ENCODE data around the genes ZFPL1, SCYL1, LTBP3 and OVOL1.

- RRBS = no CpG with 5 or more reads among the region's 12 CpGs
Observed at GRCh38 chr11:64933470-64934137, 2.1 kb downstream of the GPHA2 start.

- RRBS = no CpG with 5 or more reads among the region's 25 CpGs
Observed at GRCh38 chr11:65013116-65013942, 631 bp upstream of the ARL2 start.

GRCh38 chr11:65043733-65044403, 2.9 kb downstream of the SAC3D1 start:
- RRBS = no CpG with 5 or more reads among the region's 18 CpGs

- RRBS = 1% methylated on average over 25 of the region's 90 CpGs
Observed at GRCh38 chr11:65083717-65084868, at the start of gene ZFPL1. Gene ZFPL1 (plus strand): TSS chr11:65084222.

GRCh38 chr11:65108460-65109233, 3.0 kb upstream of the TM7SF2 start:
- RRBS = 95% methylated on average over 17 of the region's 39 CpGs

- RRBS = no CpG with 5 or more reads among the region's 46 CpGs
Observed at GRCh38 chr11:65183450-65184698, 2.1 kb downstream of the CAPN1 start.

DNA sequence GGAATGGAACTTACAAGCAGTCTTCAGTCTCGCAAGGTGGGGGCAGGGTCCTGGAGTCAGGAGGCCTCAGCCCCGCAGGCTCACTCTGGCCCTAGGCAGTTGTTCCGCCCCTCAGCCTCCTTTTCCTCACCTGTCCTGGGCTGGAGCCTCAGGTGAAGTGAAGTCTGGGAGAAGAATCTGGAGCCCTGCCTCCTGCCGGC, 7.9 kb downstream of the FRMD8 start:
- RRBS = no CpG with 5 or more reads among the region's 4 CpGs

- RRBS = no CpG with 5 or more reads among the region's 8 CpGs
Observed at GRCh38 chr11:65425796-65426575, 39.5 kb downstream of the FRMD8 start.

DNA sequence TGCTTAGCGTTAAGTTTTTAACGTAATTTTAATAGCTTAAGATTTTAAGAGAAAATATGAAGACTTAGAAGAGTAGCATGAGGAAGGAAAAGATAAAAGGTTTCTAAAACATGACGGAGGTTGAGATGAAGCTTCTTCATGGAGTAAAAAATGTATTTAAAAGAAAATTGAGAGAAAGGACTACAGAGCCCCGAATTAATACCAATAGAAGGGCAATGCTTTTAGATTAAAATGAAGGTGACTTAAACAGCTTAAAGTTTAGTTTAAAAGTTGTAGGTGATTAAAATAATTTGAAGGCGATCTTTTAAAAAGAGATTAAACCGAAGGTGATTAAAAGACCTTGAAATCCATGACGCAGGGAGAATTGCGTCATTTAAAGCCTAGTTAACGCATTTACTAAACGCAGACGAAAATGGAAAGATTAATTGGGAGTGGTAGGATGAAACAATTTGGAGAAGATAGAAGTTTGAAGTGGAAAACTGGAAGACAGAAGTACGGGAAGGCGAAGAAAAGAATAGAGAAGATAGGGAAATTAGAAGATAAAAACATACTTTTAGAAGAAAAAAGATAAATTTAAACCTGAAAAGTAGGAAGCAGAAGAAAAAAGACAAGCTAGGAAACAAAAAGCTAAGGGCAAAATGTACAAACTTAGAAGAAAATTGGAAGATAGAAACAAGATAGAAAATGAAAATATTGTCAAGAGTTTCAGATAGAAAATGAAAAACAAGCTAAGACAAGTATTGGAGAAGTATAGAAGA, 25.5 kb upstream of the SCYL1 start:
- RRBS = no CpG with 5 or more reads among the region's 13 CpGs

DNA sequence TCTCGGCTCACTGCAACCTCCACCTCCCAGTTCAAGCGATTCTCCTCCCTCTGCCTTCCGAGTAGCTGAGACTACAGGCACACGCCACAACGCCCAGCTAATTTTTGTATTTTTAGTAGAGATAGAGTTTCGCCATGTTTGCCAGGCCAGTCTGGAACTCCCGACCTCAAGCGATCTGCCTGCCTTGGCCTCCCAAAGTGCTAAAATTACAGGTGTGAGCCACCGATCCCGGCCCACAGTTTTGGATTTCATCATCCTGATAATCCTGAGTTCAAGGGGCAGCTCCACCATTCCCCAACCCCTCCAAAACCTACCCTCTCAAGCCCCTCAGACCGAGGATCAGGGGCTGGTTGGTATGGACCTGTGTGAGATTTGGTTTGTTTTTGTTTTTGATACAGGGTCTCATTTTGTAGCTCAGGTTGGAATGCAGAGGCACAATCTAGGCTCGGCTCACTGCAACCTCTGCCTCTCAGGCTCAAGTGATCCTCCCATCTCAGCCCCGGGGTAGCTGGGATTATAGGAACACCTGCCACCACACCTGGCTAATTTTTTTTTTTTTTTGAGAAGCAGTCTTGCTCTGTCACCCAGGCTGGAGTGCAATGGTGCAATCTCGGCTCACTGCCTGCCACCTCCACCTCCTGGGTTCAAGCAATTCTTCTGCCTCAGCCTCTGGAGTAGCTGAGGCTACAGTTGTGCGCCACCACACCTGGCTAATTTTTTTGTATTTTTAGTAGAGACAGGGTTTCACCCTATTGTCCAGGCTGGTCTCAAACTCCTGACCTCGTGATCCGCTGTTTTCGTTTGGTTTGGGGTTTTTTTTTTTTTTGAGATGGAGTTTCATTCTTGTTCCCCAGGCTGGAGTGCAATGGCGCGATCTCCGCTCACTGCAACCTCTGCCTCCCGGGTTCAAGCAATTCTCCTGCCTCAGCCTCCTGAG, 15.4 kb upstream of the SCYL1 start:
- RRBS = no CpG with 5 or more reads among the region's 22 CpGs

DNA sequence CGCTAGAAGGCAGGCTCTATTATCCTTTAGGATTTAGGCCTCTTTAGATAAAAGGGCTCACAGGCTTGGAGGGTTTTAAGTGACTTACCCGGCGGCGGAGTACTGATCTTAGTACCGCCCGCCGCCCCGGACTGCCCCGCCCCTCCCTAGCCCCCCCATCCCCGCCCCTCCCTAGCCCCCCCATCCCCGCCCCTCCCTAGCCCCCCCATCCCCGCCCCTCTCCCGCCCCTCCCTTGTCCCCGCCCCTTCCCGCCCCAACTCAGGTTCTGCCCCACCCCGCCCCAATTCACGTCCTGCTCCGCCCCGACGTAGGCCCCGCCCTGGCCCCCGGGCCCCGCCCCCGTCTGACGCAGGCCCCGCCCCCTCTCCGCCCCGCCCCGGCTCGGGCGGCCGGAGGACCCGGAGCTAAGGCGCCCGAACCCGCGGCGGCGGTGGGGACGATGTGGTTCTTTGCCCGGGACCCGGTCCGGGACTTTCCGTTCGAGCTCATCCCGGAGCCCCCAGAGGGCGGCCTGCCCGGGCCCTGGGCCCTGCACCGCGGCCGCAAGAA, at the start of gene SCYL1:
Gene SCYL1, plus strand, starts transcription at position 370 of the 550 bp plus-strand sequence.
- RRBS = 1% methylated on average over 17 of the region's 51 CpGs

GRCh38 chr11:65538419-65538898, 13.6 kb downstream of the SCYL1 start:
- RRBS = 86% methylated on average over 12 of the region's 33 CpGs

GRCh38 chr11:65544803-65545290, 13.3 kb downstream of the LTBP3 start:
- RRBS = no CpG with 5 or more reads among the region's 5 CpGs

GRCh38 chr11:65558056-65558822, at the start of gene LTBP3:
Gene LTBP3 (minus strand): TSS chr11:65558359.
- RRBS = 5% methylated on average over 31 of the region's 72 CpGs

- RRBS = 29% methylated on average over 8 of the region's 33 CpGs
Observed at GRCh38 chr11:65612933-65613629, 940 bp downstream of the MAP3K11 start.

DNA sequence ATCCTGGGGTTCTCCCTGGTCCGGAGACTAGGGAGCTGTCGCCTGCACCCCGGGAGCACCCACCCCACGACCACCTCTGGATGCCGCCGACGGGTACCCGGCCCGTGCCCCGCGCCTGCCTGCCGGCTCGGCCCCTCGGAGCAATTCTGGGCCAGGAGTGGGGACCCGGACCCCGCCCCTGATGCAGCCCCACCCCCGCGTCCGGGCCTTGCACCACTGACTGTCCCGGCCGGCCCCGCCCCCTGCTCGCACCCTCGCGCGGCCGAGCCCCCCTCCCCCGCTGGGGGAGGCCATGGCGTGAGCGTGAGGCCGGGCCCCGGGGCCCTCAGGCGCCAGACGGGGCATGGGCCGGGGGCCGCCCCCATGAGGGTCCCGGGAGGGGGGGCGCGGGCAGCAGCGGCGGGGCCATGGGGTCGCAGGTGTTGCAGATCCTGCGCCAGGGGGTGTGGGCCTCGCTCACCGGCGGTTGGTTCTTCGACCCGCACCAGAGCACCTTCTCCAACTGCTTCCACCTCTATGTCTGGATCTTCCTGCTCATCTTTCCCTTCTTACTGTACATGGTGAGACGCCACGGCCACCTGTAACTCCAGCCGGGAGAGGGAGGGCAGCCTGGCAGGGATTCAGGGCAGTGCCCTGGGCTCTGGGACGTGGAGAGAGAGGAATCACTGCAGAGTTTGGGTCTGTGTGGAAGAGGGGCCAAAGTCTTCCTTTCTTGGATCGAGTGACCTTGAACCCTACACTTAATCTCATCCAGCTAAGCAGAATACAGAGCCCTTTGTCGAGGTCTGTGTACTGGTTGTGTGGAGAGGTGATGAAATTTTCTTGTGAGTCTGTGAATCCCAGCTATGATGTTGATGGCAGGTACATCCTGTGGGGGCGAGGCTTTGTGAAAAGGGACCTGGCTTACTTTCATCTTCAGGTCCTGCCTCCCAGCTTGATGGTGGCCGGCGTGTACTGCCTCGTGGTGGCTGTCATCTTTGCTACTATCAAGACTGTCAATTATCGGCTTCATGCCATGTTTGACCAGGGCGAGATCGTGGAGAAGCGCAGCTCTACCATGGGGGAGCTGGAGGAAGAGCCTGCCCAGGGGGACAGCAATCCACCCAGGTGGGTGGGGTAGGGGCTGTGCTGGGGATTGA, 698 bp downstream of the PCNX3 start:
- RRBS = 2% methylated on average over 22 of the region's 62 CpGs

DNA sequence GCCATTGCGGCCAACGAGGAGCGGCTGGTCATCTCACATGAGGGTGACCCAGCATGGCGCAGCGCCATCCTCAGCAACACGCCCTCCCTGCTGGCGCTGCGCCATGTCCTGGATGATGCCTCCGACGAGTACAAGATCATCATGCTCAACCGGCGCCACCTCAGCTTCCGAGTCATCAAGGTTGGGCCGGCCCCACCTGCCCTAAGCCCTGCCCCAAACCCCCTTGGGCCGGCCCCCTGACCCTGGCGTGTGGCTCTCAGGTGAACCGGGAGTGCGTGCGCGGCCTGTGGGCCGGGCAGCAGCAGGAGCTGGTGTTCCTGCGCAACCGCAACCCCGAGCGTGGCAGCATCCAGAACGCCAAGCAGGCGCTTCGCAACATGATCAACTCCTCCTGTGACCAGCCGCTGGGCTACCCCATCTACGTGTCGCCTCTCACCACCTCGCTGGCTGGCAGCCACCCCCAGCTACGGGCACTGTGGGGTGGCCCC, 2.6 kb upstream of the SIPA1 start:
- RRBS = 93% methylated on average over 5 of the region's 33 CpGs

DNA sequence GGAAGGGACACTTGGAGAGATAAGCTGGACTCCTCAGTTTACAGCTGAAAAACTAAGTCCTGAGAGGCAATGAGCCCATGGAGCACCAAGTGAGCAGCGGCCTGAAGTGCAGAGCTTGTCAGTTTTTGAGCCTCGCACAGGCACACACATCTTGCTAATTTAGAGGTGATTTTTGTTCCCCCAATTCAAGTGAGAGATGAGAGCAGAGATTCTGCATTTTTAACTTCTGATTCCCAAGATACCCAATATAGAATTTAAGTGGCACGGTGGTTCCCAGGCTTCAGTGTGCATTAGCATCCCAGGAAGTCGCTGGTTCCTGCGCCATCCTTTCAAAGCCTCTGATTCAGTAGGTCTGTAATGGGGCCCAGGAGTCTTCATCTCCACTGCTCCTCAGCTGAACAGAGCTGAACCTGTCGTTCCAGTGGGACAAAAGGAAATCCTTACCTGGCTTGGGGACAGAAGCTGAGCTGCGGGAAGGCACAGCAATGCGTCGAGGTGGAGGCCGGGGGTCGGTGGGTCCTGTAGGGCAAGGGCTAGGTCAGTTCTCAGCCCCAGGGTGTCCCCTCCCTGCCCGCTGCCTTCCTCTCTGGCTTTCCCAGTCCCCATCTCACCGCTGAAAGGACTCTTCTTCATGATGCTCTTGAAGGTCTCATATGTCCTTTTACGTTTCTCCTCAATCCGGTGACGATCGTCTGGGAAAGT, 7.3 kb downstream of the RELA start:
- RRBS = no CpG with 5 or more reads among the region's 17 CpGs

GRCh38 chr11:65786208-65787273, at the start of gene OVOL1:
Gene OVOL1 (plus strand): TSS chr11:65787063.
- RRBS = 33% methylated on average over 95 of the region's 123 CpGs

DNA sequence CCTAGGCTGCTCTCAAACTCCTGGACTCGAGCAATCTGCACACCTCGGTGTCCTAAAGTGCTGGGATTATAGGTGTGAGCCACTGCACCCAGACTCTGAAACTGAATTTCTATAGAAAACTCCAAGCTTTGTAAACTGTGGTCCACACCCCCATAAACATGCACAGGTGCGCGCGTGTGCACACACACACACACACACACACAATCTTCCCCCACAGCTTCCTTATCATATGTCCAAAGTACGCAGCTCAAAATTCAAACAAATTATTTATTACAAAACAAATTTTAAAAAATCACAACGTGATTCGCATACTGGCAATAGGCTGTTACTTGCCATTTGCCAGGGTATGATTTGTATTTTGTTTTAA, 11.0 kb upstream of the SNX32 start:
- RRBS = no CpG with 5 or more reads among the region's 8 CpGs